ENCODE data around the gene GALC.

DNA sequence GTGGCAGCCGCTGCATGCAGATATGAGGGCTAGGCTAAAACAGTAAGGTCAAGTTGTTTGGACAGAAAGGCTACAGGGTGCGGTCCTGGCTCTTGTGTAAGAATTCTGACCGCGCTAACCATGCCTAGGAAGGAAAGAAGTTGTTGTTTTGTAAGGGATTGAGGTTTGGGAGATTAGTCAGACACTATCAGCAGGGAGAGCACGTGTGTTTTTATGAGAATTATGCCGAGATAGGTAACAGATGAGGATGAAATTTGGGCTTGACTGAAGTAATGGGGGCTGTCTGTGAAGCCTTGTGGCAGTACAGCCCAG lies 205.1 kb downstream of the FLRT2 start:
- CAGE, long polyA plus RNA, result no peak
- RRBS, result no CpG with 5 or more reads among the region's 6 CpGs

- CAGE, long polyA plus RNA, result no peak
- RRBS, result no CpG with 5 or more reads among the region's 27 CpGs
These were observed 355.5 kb downstream of the FLRT2 start for GRCh38 chr14:85885320-85885995.

GRCh38 chr14:87611588-87611833 lies 381.5 kb downstream of the GALC start:
- CAGE, long polyA plus RNA, result no peak
- RRBS, result no CpG with 5 or more reads among the region's 6 CpGs

- CAGE, long polyA plus RNA, result no peak
- RRBS, result no CpG with 5 or more reads among the region's 9 CpGs
These were observed 301.5 kb downstream of the GALC start for GRCh38 chr14:87691589-87691846.

DNA sequence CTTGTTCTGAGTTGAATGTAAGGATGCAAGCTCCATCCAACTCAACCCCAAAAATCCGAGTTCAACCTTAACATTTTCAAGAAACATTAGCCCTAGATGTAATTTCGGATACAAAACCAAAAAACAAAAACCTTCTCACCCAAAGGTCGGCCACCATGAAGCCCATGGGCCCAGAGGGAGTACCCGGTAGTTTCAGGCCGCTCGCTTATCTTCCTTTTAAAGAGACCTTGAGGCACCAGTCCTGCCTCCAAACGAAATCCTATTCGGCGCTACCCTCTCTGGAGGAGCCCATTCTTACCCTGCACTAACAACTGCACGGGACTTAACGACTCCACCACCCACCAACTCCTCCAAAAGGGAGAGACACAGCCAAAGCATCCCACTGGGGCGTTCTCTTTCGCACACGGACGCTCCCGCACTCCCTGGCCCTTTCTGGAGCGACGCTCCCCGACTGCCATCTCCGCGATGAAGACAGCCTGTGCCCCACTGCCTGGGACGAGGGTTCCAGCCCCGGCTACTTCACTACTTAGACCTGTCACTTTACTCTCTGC lies 742 bp downstream of the GALC start:
- CAGE, long polyA plus RNA, result no peak
- RRBS, result no CpG with 5 or more reads among the region's 23 CpGs

DNA sequence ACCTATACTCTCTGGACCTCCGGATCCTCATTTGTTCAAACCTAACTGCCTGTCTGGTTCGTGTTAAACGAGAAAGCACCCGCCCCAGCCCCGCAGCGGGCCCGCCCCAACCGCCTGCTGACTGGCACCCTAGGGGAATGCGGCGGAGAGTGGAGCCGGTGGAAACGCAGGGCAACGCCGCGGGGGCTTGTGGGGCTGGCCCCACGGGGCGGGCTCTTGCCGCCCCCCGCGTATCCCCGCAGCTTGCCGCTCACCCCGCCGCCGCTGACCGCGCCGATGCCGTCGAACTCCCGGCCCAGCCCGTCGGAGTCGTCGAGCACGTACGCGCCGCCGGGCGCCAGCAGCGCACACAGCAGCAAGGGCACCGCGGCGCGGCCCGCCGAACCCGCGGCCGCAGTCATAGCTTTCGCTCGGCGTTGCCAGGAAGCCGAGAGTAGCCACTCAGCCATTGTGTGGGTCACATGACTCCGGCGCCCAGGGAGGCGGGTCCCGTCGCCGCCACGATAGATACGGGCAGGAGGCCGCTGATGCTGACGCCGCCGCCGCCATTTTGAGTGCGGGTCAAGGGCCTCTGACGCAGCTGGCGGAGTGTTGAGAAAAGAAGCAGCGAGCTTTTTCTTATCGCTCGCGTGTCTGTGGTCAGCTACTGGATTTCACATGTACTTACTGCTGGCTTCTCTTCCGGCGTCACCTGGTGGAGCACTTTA lies at the start of gene GALC:
Gene GALC, minus strand, starts transcription at position 467 of the 707 bp plus-strand sequence.
- CAGE, long polyA plus RNA, result start-site peak on the minus strand centred at position 467 of the sequence, 12 bp wide, 49 and 32 reads in 2 replicates
- RRBS, result 2% methylated on average over 11 of the region's 77 CpGs

- CAGE, long polyA plus RNA, result no peak
- RRBS, result 48% methylated on average over 4 of the region's 9 CpGs
These were observed 120.6 kb downstream of the KCNK10 start for GRCh38 chr14:88202447-88202859.

DNA sequence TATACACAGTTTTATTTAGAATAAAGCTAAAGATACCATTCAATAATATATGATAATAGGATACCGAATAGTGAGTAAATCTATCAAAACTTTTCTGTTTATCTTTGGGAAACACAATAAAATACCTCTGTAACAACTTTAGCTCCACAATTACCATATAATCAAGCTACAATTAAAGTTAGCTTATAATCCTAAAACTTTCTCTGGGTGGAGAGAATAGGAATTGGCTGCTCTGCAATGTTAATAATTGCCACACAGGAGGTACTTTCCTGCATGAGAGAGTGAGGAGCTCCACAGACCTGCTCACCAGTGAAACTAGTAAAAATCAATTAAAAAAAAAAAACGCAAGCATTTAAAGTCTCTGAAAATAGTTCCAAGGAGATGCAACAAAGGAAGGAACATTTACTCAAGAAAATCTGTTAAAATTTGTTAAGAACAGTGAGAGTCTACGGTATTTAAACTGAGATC lies 110.6 kb downstream of the EML5 start:
- CAGE, long polyA plus RNA, result no peak
- RRBS, result no CpG with 5 or more reads among the region's 3 CpGs

GRCh38 chr14:88834731-88835704 lies 10.6 kb downstream of the TTC8 start:
- CAGE, long polyA plus RNA, result no peak

- CAGE, long polyA plus RNA, result no peak
- RRBS, result no CpG with 5 or more reads among the region's 6 CpGs
These were observed 21.3 kb downstream of the TTC8 start for GRCh38 chr14:88845510-88846387.

DNA sequence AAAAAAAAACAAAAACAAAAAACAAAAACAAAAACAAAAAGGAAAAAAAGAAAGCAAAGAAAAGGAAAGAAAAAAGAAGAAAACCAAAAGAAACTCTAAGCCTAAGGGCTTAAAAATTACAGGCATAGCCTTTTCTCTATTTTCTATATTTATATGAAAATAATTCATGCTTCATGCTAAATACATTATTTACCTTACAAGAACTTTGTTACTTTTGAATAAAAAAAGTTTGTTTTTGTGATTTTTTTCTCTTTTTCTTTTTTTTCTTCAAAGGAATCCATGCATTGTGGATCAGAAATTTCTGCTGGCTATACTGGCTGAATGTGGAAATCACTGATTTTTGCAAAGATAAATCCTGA lies 256.2 kb downstream of the FOXN3 start:
- CAGE, long polyA plus RNA, result no peak

GRCh38 chr14:89198640-89199443 lies 218.2 kb downstream of the FOXN3 start:
- CAGE, long polyA plus RNA, result no peak
- RRBS, result no CpG with 5 or more reads among the region's 13 CpGs

DNA sequence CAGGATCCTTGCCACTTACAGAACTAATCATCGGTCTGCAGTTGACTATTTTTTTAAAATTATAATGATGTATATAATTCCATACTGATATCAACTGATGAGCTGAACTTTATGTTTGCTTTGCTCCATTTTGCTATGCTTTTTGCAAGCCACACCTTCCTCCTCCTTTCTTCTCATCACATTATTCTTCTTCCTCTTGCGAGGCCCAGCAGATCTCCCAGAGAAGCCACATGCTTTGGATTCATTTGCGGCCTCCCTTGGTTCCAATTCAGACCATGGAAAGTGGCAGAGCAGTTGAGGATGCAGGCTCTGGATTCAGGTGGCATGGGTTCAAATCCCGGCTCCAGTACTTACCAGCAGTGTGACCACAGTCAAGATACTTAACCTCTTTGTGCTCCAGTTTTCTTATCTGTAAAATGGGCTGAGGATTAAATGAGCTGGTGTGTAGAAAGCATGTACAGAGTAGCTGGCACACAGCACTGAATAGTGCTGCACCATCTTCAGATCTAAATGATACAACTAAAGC lies 197.0 kb downstream of the FOXN3 start:
- CAGE, long polyA plus RNA, result no peak
- RRBS, result no CpG with 5 or more reads among the region's 4 CpGs

DNA sequence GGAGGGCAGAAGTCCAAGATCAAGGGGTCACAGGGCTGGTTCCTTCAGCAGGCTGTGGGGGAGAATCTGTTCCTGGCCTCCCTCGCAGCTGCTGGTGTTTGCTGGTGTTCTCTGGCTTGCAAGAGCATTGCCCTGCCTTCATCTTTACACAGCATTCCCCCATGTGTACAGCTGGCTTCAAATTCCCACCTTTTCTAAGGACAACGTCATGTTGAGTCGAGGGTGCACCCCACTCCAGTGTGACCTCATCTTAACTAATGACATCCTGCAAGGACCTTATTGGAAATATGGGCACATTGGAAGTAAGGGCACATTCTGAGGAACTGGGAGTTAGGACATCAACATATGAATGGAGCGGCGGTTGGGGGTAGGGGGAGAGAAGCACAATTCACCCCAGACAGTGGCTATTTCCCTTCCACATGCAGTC lies 123.6 kb downstream of the FOXN3 start:
- CAGE, long polyA plus RNA, result no peak
- RRBS, result no CpG with 5 or more reads among the region's 5 CpGs

DNA sequence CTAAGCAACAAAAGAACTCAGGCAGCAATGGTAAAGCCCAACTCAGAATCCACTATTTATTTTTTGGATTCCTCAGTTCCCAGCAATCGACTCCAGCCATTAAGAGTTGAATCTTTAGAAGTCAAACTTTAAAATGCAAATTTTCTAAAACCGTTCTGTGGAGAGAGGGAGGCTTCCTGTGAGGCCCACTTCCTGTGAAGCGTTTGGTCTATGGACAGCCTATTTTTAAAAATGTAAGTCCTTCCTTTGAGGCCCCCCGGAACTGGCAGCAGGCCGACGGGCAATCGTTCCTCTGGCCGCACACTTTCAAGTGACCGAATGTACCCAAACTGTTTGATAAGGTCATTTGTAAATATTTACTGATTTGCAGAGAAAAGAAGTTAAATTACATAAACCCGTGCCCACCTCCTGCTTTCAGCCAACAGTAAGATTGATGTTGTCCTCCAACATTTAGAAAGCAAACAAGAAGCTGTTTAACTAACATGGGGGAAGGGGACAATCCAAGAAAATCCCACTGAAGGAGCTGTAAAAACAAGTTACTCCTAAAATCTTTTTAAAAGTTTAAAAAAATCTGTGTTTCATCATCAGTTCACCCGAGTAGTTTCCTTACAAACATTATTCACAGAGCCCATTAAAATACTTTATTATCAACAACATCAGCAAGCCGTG lies 65.5 kb downstream of the FOXN3 start:
- CAGE, long polyA plus RNA, result no peak
- RRBS, result no CpG with 5 or more reads among the region's 12 CpGs

DNA sequence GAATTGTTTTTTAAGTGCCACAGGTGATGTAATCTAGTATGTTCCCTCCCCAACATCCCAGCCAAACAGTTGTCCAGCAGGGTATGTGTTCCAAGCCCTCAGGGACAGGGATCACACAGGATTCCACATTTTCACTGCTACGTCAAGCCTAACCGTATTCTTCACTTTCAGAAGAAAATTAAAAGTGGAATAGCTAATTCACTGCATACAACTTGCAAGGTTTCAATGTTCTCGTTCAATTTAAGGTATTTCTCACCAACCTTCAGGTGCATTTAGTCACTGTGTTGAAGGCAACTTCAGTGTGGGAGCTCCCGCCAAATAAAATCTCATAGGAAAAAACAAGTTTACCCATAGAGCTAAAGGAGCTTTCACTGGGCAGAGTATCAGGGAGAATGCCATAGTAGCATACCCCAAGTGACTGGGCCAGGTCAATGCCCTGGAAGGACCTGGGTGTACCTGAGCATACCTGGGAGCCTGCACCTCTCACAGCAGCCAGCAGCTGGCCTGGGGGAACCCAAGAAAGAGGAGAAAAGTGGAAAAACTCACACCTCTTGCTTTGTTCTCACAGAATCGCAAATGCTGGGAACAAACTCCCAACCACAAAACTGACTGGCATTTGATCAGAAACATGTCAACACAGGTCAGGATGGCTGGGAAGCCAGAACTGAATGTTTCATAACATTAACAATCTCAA lies 8.3 kb downstream of the FOXN3 start:
- CAGE, long polyA plus RNA, result no peak
- RRBS, result no CpG with 5 or more reads among the region's 5 CpGs

- CAGE, long polyA plus RNA, result no peak
- RRBS, result no CpG with 5 or more reads among the region's 13 CpGs
These were observed 76.9 kb upstream of the FOXN3 start for GRCh38 chr14:89493649-89494527.

- CAGE, long polyA plus RNA, result no peak
- RRBS, result no CpG with 5 or more reads among the region's 13 CpGs
These were observed 167.8 kb upstream of the FOXN3 start for GRCh38 chr14:89584750-89585309.

- CAGE, long polyA plus RNA, result no peak
- RRBS, result no CpG with 5 or more reads among the region's 8 CpGs
These were observed 253.9 kb downstream of the EFCAB11 start for GRCh38 chr14:89700694-89701027.

DNA sequence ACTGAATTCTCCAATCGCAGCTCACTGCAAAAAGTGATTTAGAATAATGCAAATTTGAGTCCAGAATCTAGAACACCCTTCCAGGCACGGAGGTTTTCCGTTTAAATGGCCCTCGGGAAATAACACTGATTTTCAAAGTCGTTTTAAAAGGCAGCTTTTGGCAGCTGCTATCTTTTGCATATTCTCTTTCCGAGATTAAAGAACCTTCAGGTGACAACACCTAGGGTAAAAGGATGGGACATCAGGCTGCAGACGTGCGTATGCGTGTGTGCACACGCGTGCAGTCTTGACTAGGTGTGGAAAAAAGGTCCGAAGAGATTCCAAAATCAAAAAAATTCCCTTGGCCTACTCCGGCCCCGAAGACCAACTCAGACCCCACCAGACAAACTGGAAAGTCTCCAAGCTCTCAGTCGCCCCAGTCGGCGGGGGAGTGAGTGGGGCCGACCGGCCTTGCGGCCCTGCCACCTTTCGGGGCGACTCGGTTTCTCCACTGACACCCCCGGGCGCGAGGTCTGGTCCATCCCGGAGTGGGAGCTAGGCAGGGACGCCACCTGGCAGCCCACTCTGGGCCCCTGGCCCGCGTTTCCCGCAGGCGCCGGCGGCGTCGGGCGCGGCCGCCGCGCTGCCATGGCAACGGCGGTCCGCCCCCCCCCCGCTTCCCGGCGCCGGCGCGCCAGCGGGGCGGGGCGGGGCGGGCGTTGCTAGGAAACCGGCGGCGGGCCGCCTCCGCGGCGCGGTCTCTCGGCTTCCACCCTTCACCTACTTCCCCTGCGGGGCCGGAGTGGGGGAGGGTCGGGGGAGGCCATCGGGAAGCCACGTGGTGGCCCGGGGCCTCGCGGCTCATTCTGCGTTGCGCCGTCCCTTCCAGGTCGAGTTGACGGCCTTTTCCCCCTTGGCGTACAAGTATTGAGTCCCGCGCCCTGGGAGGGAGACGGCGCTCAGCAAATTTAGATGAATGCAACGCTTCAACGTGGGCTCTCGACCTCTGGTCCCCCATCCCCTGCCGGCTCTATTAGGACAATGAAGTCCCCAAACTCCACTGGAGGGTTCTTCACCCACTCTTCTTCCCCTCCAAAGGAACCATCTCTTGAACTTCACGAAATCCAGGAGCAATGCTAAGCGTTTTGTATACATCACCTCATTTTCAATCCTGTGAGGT lies 253.1 kb downstream of the EFCAB11 start:
- CAGE, long polyA plus RNA, result no peak
- RRBS, result 3% methylated on average over 50 of the region's 88 CpGs